ENCODE measurements around the gene MPP3.

- PRO-cap, result no peak
- RAMPAGE, long total RNA, 4 experiments, result no peak in any of the 4 experiments
Observed at GRCh38 chr17:42900431-42900684, 241 bp upstream of the G6PC1 start.

DNA sequence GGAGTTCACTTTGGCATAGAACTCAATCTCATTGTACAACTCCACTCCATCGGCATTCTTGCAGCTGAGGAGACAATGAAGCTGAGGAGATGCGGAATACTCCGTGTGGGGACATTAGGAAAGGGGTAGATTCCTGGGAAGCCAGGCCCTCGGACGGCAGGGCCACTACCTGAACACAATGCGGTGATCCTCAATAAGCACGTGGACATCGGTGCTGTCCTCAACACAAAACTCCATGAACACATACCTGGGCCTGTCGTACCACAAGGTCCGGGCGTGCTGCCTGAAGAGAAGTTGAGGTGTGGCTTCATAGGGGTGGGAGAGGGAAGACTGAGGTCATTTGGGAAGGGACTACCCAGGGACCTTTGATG lies 514 bp downstream of the PTGES3L start:
- PRO-cap, result bidirectional peak, plus-strand start outside the sequence, minus-strand start at position 281 of the sequence
- RAMPAGE, long total RNA, 4 experiments, result start-site peak on the minus strand in 2 of 4 experiments, centred at positions 262 to 288 of the sequence, 13 to 26 reads per replicate

GRCh38 chr17:43015445-43016224 lies 6.5 kb downstream of the VAT1 start:
- PRO-cap, result no peak
- RAMPAGE, long total RNA, 4 experiments, result no peak in any of the 4 experiments

- PRO-cap, result no peak
- RAMPAGE, long total RNA, 4 experiments, result start-site peak on the minus strand in 1 of 4 experiments, at chr17:43018066-43018331 at its widest, 8 reads per replicate
Observed at GRCh38 chr17:43017758-43018476, 4.3 kb downstream of the VAT1 start.

DNA sequence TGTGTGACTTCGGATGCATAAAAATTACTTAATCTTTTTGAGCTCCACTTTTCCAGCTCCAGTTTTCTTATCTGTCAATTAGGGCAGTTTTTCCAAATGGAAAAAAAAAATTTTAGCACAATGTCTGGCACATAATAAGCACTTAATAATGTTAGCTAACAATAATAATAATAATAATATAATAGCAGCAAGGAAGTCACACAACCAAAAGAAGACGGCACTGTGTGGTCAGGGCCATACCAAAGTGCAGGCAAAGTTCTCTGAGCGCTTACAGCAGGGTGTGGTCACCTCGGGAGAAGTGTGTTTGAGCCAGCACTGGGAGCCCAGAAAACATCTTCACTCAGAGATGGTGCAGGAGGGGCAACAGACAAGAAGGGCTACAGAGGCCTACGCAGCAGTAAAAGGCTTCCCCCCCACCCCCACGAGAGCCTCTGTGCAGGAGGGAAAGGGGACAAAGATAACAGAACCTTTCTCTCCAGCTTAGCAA lies 2.9 kb downstream of the VAT1 start:
- PRO-cap, result no peak
- RAMPAGE, long total RNA, 4 experiments, result no peak in any of the 4 experiments

GRCh38 chr17:43019701-43019908 lies 2.6 kb downstream of the VAT1 start:
- PRO-cap, result no peak
- RAMPAGE, long total RNA, 4 experiments, result no peak in any of the 4 experiments

DNA sequence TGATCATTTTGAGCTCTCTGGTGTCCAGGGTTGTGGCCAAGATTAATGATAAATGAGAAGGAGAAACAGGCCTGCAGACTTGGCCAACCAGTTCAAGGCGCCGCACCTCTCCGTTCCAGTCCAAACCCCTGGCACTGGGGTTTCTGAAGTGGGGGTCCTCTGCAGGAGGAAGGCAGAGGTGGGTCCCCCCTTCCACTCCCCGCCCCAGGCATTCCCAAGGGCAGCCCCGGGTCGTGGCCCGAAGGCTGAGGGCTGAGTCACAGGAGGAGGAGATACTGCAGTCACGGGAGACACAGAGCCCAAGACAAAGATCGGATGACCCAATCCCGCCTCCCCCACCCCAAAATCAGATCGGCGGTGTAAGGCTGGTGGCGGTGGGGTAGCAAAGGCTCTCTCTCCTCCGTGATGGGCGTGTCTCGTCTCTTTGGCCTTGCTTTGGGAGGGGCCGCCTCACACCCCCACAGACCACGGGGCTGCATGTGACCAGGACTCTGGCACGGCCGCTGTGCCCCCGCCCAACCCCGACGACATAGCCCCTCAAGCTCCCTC lies 1.1 kb downstream of the VAT1 start:
- PRO-cap, result no peak
- RAMPAGE, long total RNA, 4 experiments, result no peak in any of the 4 experiments

- PRO-cap, result no peak
- RAMPAGE, long total RNA, 4 experiments, result start-site peak on the minus strand in 1 of 4 experiments, at chr17:43092725-43093039 at its widest, 5 reads per replicate
Observed at GRCh38 chr17:43092867-43094067, 31.9 kb downstream of the BRCA1 start.

DNA sequence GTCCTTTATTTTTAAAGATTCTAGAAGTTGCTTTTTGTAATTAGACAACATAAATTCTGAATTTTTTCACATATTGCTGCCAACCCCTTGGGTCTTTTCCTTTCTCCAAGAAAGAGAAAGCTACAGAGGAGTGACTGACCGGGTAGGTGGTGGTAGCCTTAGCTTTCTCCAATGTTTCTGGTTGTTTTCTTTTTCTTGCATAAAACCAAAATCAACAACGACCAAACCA lies 993 bp downstream of the BRCA1 start:
- PRO-cap, result no peak
- RAMPAGE, long total RNA, 4 experiments, result no peak in any of the 4 experiments

DNA sequence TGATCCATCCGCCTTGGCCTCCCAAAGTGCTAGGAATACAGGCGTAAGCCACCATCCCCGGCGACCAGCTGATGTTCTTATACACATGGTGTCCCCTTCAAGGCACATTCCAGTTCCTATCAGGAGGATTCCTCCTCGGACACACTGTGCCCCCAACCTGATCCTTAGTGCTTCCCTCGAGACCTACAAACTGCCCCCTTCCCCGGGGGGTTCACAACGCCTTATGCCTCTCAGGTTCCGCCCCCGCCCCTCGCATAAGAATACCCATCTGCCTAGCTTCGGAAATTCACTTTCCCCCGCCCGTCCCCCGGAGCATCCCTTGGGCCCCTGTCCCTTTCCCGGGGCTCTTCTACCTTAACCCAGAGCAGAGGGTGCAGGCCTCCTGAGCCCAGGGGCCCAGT lies 1.6 kb upstream of the NBR1 start:
- PRO-cap, result no peak
- RAMPAGE, long total RNA, 4 experiments, result no peak in any of the 4 experiments

GRCh38 chr17:43245167-43245366 lies 16.6 kb upstream of the CCDC200 start:
- PRO-cap, result no peak
- RAMPAGE, long total RNA, 4 experiments, result no peak in any of the 4 experiments

GRCh38 chr17:43272544-43273118 lies 44.2 kb upstream of the CCDC200 start:
- PRO-cap, result no peak
- RAMPAGE, long total RNA, 4 experiments, result no peak in any of the 4 experiments

DNA sequence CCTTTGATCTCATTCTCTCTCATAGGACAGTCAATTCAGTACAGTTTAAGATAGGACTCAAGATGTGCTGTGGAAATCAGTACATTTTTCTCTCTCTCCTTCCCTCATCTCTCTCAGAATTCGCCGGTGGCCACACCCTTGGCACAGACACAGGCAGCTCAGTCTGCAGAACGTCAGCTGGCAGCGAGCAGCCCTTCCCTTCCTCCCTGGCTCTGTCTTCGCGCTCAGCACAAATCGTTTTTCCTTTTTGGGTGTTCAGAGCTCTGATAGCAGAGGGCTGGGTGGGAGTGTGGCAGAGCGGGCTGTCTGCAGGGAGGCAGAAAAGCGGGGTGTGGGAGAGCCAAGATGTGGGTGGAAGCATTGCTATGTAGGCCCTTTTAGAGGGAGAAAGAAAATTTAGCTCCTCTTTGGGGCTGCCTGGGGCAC lies 18.7 kb downstream of the ARL4D start:
- PRO-cap, result unidirectional peak, plus-strand start at position 272 of the sequence
- RAMPAGE, long total RNA, 4 experiments, result no peak in any of the 4 experiments

- PRO-cap, result unidirectional peak, plus-strand start at chr17:43457032
- RAMPAGE, long total RNA, 4 experiments, result no peak in any of the 4 experiments
Observed at GRCh38 chr17:43456587-43457457, 27.0 kb upstream of the DHX8 start.

DNA sequence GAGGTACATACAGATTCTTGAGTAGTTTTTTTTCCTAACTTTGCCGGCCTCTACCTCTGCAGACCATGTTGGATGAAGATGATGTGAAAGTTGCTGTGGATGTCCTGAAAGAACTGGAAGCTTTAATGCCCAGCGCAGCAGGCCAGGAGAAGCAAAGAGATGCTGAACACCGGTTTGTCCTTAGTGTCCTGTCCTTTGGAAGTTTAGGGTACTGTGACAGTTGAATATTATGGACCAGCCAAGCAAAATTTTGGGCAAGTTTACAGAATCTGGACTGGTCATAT lies 8.3 kb downstream of the DHX8 start:
- PRO-cap, result no peak
- RAMPAGE, long total RNA, 4 experiments, result start-site peak on the plus strand in 2 of 4 experiments, centred at positions 52 to 79 of the sequence, 22 to 25 reads per replicate

GRCh38 chr17:43657402-43657959 lies 4.2 kb downstream of the MEOX1 start:
- PRO-cap, result no peak
- RAMPAGE, long total RNA, 4 experiments, result no peak in any of the 4 experiments

GRCh38 chr17:43768402-43768885 lies 9.9 kb upstream of the SOST start:
- PRO-cap, result no peak
- RAMPAGE, long total RNA, 4 experiments, result no peak in any of the 4 experiments

GRCh38 chr17:43776640-43776992 lies 2.2 kb downstream of the DUSP3 start:
- PRO-cap, result no peak
- RAMPAGE, long total RNA, 4 experiments, result no peak in any of the 4 experiments

DNA sequence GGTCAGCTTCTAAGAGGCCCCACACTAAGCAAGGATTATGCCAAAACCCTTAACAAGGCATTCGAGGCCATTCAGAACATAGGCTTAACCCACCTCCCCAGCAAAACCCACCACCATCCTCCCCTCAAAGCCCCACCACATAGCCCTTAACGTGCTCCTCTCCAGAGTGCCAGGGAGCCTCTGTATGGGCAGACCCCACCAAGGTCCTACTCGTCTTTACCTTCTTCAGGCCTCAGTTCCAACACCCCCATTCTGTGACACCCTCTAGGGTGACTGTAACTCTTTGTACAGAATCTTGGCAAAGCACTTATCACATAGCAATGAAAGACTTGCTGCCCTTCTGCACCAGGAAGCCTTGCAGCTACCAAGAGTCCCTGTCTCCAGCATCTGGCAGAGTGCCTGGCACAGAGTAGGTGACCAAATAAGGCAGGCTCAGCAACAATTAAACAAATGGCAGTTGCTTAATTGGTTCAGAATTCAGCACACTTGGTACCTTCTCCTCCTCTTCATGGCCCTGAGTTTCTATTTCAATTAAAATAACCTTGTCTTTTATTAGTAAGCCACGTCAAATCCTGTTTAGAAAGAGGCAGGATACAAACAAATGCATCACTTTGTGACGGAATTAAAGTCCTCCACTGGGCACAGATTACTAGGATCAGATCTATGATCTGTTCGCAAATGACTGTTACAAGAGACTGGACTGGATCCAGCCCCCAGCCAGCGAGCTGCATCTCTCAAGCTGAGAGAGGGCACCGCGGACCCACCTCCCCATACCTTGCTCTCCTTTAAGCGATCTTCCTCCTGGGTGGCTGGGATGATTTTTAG lies 9.6 kb downstream of the MPP3 start:
- PRO-cap, result no peak
- RAMPAGE, long total RNA, 4 experiments, result no peak in any of the 4 experiments

- PRO-cap, result bidirectional peak, plus-strand start at chr17:43832772, minus-strand start at chr17:43832687; bidirectional peak, plus-strand start at chr17:43833255, minus-strand start at chr17:43833146
- RAMPAGE, long total RNA, 4 experiments, result start-site peak on the minus strand in 4 of 4 experiments, at chr17:43833116-43833203 at its widest, 26 to 43 reads per replicate
Observed at GRCh38 chr17:43832265-43833428, at the start of gene MPP3. Gene MPP3, minus strand, starts transcription at chr17:43833146.

Measured in transverse colon (tissue), 4 donors.